WTC11 (cell line): ENCODE results near the gene FTSJ1.

DNA sequence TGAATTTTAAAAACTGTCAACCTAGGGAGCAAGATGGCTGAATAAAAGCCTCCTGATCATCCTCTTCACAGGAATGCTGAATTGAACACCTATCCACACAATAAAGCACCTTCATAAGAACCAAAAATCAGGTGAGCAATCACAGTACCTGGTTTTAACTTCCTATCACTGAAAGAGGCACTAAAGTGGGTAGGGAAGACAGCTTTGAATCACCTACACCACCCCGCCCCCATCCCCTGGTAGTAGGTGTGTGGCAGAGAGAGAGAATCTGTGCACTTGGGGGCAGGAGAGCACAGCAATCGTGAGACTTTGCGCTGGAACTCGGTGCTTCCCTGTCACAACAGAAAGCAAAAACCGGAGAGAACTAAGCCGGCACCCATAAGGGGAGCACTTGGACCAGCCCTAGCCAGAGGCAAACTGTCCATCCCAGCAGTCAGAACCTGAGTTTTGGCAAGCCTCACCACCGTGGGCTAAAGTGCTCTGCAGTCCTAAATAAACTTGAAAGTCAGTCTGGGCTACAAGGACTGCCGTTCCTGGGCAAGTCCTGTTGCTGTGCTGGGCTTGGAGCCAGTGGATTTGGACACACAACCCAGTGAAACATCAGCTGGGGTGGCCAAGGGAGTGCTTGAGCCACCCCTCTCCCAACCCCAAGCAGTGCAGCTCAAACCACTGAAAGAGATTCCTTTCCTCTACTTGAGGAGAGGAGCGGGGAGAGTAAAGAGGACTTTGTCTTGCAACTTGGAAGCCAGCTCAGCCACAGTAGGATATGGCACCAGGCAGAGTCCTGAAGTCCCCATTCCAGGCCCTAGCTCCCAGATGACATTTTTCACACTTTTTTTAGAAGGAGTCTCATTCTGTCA lies 32.1 kb downstream of the NDUFB11 start:
- PRO-cap: no peak

GRCh38 chrX:47143906-47144066 lies 716 bp downstream of the NDUFB11 start:
- PRO-cap: no peak

DNA sequence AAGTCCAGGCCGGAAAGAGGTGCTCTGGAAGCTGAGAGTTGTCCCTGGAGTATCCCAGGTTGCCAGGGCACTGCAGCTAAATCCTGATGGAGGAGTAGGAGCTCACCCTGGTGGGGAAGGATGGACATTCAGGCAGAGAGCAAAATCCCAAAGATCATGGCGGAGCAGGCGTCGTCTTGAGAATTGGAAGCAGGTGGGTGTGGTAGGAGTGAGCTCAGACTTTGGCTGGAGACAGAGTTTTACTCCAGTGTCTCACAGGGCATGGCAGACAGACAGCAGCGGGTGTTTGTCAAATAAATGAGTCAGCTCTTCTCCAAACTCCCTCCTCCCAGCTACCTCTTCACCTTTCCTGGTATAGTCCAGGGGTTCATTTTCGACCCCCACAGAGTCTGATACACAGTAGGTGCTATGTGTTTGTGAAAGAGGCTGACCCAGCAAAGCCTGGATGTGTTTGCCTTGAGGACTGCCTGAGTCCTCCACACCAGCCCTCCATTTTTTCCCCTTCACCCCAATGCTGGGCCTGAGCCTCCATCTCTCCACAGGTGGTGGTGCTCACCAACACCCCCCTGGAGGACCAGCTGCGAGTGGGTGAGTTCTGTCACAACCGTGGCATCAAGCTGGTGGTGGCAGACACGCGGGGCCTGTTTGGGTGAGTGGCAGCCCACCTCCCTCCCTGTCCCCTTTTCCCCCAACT lies 6.9 kb downstream of the UBA1 start:
- PRO-cap: no peak

DNA sequence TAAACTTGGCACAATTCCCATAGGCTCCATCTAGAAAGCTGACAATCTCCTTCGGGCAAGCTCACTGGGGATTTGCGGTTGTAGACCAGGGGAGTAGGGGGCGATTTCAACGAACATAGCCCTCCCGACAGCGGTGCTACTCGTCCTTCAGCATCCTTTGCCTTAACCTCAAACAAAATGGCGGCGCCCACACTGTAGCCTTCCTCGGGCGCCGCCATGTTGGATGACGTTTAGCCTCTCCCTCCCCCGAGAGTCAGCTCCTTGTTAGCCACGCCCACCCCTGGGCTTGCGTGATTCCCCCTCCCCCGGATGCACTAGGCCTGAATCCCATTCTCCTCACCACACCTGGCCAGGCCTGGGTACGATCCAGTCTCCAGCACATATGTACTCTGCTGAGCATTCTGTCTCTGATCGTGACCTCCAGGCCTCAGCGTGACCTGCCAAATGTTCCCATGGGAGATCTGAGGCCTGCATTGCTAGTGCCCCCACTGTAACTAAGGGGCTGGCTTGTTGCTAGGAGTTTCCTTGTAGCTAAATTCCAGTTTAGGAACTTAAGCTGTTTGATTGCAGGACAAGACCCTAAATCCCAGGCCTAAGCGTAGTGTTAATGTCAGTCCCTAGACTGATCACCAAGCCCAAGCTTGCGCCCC lies 48.9 kb upstream of the ZNF157 start:
- PRO-cap: bidirectional peak, plus-strand start at position 342 of the sequence, minus-strand start at position 170 of the sequence

- PRO-cap: no peak
Observed at GRCh38 chrX:47358452-47358903, 11.9 kb upstream of the ZNF157 start.

DNA sequence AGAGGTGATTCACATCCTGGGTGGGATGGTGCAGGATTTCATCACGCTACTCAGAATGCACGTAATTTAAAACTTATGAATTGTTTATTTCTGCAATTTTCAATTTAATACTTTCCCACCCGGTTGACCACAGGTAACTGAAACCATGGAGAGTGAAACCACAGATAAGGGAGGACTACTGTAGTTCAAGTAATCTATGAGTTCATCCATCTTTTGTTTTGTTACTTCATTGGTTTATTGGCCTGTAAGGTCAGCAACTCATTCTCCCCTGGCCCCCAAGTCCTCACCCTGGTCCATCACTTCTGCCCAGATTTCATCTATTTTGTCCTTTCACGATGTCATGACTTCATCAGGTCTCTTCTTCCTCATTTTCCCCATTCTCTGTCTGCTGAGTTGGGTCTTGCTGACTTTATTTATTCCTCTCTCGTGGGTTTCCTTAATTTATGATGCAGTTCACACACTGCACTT lies 3.0 kb downstream of the ARAF start:
- PRO-cap: no peak

DNA sequence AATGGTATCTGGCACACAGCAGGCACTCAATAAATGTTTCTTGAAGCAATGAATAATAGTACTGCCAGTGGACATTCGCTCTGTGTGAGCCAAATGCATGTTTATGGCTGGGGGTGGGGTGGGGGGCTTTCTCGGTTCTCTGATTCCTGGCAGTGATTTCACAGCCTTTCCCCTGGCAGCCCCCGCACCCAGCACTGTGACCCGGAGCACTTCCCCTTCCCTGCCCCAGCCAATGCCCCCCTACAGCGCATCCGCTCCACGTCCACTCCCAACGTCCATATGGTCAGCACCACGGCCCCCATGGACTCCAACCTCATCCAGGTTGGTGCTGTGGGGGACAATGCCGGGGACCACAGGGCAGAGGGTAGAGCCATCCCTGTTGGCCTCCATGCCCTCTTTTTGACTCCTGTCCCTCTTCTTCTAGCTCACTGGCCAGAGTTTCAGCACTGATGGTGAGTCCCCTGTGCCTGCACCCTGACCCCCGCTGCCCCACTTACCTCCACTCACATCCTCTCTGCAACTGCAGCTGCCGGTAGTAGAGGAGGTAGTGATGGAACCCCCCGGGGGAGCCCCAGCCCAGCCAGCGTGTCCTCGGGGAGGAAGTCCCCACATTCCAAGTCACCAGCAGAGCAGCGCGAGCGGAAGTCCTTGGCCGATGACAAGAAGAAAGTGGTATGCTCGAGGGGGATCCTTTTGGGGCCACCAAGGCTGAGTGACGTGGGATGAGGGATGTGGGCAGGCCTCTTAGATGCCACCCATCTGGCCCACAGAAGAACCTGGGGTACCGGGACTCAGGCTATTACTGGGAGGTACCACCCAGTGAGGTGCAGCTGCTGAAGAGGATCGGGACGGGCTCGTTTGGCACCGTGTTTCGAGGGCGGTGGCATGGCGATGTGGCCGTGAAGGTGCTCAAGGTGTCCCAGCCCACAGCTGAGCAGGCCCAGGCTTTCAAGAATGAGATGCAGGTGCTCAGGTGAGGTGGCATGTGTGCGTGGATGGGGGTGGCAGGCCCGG lies 5.8 kb downstream of the ARAF start:
- PRO-cap: no peak

- PRO-cap: no peak
Observed at GRCh38 chrX:47571588-47572078, 10.6 kb upstream of the TIMP1 start.

GRCh38 chrX:48467909-48468668 lies 2.0 kb downstream of the SLC38A5 start:
- PRO-cap: no peak

DNA sequence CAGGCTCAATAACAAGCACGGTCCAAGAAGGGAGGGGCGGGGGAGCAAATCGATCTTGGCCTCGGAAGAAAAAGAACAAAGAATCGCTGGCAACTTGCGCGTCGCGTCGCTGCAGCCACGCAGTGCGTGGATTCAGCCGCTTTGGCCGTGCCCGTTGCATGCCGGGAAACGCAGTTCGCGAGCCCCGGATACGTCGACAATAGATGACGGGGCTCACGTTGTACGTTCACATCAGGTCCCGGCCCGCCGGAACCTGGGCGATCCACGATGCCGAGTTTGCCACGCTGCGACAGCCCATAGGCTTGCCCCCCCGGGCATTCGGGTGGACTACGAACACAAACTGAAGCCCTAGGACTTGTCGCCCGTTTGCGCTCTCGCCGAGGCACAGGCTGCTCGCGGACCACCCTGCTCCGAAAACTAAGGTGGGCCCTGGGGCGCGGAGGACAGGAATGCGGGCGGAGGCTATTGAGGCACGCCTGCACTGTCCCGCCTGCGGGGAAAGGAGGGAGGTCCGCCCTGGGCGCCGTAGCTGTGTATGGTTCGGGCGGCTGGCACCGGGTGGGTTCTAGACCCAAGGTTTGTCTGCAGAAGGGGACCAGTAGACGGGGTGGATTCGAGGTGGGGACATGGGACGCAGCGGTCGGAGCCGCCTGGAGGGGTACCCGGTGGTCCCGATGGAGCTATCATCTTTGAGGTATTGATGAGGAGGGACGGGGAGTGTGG lies at the start of gene FTSJ1:
TSS of gene FTSJ1 (plus strand) at position 225 of the 723 bp plus-strand sequence.
- PRO-cap: bidirectional peak, plus-strand start at position 229 of the sequence, minus-strand start at position 143 of the sequence

- PRO-cap: no peak
Observed at GRCh38 chrX:48476698-48477077, 689 bp downstream of the FTSJ1 start.

GRCh38 chrX:48515786-48516412 lies 5.7 kb upstream of the EBP start:
- PRO-cap: no peak

GRCh38 chrX:48576010-48576425 lies 1.7 kb downstream of the RBM3 start:
- PRO-cap: no peak

GRCh38 chrX:48720905-48721437 lies 24.4 kb downstream of the SUV39H1 start:
- PRO-cap: no peak

- PRO-cap: no peak
Observed at GRCh38 chrX:48736297-48736879, 25.2 kb upstream of the GLOD5 start.

DNA sequence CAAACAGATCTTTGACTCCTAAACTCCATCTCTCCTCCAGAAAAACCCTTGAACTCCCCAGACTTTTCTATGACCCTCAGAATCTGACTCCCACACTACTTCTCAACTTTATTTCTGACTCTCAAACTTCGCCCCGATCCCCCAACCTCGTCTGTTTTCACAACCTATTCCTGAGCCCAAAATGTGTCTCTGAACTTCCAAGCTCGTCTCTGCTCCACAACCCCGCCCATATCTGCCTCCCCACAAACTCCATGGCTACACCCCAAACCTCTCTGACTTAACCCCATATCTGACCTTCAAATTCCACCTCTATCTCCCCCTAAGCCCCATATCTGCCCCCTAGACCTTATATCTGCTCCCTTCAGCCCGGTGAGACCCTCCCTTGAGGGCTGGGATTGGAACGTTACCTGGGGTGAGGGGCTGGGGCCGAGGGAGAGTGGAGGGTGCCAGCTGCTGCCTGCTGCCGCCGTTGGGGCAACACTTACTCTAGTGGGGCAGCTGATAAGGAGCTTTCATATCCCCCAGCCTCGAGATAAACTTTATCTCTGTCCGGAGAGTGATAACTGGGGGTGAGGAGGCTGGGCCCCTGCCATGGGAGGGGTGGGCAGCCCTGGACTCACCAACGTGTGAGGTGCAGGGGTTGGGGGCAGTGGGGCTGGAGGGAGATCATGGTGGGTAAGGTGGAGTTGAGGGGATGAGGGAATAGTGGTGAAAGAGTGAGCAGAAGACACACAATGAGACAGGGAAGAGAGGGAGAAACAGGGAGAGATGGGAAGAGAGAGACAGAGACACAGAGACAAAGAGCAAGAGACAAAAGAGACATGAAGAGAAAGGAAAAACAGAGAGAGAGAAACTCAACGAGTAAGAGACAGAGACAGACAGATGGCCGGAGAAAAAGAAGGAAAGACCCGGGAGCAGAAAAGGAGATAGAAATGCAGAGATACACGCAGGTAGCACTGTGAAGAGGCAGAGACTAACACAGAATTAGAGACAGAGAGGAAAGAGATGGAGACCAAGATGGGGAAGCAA lies 1.4 kb downstream of the GATA1 start:
- PRO-cap: no peak

GRCh38 chrX:48790535-48791128 lies 4.2 kb downstream of the GATA1 start:
- PRO-cap: no peak

GRCh38 chrX:48831763-48832516 lies 3.5 kb downstream of the PCSK1N start:
- PRO-cap: unidirectional peak, minus-strand start at chrX:48832193

DNA sequence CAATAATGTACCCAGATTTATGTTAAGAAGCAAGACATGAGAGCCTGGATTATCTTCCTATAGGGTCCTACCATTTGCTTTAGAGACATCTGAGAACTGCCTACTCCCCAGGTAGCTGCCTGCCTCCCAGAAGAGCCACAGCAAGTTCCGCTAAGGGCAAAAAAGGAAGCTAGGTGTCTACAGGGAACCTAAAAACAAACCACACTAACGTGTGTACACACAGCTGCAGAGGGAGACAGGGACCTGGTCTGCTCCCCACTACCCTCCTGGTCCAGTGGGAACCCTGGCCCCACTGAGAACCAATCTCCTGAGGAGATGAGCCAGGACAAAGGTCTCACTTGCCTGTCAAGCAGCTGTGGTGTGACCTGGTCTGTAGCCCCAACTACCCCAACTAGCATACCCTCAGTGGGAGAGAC lies 17.6 kb downstream of the OTUD5 start:
- PRO-cap: no peak

DNA sequence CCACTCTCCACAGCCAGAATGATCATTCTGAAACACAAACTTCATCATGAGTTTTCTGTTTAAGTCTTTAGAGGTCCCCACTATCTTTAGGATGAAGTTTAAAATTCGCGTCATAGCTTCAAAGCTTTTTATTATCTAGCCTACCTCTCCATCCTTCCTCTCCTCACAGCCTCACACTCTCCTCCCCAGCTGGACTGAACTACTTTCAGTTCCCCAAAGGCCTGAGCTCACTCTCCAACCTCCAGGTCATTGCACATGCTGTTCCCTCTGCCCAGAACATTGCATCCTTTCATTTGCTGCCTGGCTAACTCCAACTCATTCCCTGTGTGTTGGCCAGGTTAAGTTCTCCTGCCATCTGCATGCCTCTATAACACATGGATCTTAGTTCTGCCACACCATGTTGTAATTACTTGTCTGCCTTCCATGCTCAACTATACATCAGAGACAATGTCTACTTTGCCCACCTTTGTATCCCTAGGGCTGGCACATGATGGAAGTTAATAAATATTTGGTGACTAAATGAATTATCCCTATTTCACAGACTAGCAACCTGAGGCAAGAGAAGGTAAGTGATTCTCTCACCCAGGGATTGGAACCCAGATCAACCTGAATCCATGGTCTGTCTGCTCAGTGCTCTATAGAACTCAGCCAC lies 3.0 kb upstream of the OTUD5 start:
- PRO-cap: no peak